Sciatic nerve (tissue), 1 donor: ENCODE measurements around the genes SNX27 and TDRKH.

DNA sequence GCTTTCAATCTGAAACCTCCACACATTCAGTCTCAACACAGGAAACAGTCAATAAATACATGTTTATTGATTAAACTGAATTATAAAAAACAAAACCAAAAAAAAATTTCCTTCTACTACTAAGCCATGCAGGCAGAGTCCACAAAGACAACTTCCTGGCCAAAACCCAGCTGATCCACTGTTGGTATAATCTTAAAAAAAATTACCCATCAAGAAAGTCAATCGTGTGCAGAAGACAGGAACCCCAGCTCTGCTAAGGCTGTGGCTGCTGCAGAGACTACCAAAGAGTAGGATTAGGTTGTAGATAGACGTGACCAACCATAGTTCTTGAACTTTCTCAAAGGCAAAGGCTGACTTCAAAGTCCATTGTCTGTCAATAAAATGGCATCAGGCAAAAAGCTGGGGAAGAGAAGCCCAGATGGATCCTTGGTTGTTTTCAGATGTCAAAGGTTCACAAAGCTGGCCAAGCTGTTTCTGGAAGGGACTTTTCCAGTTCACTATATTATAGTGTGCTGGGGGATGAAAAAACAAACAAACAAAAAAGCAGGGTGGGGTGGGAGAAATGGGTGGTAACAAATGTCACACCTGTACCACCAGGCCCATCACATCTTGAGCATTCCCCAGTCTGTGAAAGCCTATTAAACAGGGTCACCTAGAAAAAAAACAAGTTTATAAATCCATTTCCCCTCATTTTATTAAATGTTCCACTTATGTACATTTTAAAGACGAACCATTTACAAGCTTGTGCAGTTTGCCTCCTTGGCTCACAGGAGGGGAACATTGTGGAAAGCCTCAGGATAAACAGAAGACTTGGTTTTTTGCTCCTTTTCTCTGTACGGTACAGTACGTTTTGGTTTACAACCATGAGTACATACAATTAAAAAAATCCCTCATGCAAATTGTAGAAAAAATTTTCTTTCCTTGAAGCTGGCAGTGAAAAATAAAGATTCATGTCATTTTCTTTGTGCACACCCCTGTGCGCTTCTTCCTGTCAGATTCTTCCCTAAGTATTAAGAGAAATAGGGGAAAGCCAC lies 3.6 kb downstream of the PSMB4 start:
- PRO-cap = no peak

DNA sequence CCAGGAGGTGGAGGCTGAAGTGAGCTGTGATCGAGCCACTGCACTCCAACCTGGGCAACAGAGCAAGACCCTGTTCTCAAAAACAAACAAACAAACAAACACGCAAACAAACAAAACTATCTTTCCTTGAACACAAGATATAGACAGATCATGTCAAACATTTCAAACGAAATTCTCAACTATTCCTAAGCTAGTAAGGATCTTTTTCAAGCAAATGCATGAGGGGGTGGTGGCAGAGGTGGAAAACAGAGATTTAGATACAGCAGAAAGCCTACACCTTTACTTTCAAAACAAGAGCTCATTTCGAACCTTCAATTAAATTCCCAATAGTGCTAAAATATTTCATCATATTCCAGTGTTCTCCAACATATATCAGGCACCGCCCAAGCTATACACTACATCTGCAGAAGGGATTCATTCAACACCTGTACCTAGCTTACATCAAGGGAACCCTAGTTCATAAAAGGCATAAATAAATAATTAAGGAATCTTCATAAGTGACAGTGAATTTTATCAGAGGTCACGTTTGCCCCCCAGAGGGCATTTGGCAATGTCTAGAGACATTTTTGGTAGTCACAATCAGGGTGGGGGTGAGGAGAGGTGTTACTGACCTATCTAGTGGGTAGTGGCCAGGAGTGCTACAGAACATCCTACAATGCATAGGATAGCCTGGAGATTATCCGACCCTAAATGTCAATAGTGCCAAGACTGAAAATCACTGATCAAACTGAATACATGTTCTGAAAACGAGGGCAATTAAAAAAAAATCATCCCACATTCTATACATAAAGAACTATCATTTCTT lies 10.3 kb downstream of the POGZ start:
- PRO-cap = no peak

GRCh38 chr1:151459745-151460134 lies 446 bp upstream of the POGZ start:
- PRO-cap = no peak

DNA sequence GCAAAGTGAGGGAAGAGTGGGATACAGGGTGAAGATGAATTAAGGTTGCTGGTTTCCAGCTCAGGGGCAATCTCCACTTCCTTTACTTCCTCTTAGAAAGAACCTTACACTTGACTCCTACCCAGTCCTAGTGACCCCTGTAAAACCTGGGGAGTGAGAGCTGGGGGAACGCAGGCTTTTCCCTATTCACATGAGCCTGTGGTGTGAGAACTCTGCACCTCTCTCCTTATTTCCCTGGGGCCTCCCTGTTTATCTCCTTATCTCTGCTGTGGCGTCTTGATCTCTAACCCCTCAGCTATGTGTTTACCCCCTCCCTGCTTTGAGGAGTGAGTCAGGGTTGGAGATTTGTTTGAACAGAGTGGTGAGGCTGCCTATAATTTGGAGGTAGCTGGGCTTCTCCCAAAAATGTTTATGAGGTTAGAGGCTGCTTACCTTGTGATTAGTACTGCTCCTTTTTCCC lies 8.6 kb downstream of the TUFT1 start:
- PRO-cap = no peak

- PRO-cap = bidirectional peak, plus-strand start at chr1:151612050, minus-strand start at chr1:151611868; unidirectional peak, plus-strand start at chr1:151612287; bidirectional peak, plus-strand start at chr1:151612448, minus-strand start at chr1:151612401; unidirectional peak, plus-strand start at chr1:151612448
Observed at GRCh38 chr1:151611671-151612663, at the start of gene SNX27. TSS of gene SNX27 (plus strand) at chr1:151612050.

- PRO-cap = no peak
Observed at GRCh38 chr1:151620248-151620780, 8.5 kb downstream of the SNX27 start.

DNA sequence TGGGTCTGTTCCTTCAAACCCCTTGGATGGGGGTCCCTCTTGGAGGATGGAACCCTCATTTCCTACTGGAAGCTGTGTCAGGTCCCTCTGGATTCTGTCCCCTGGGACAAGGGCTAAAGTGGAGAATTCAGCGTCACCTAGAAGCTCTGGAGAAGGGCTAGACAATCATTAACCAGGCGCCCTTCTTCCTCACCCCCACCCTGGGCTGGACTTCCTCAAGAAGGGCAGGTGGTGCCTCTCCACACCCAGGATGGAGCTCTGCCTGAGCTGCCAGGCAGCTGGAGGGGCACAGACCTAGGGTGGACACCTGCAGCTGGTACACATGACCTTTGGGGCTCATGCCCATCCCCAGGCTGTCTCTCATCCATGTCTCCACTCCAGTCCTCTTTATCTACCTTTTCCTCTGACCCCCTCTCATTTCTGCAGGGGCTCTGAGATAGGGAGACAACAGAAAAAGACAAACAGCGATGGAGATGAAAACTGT lies 3.5 kb downstream of the CELF3 start:
- PRO-cap = no peak

DNA sequence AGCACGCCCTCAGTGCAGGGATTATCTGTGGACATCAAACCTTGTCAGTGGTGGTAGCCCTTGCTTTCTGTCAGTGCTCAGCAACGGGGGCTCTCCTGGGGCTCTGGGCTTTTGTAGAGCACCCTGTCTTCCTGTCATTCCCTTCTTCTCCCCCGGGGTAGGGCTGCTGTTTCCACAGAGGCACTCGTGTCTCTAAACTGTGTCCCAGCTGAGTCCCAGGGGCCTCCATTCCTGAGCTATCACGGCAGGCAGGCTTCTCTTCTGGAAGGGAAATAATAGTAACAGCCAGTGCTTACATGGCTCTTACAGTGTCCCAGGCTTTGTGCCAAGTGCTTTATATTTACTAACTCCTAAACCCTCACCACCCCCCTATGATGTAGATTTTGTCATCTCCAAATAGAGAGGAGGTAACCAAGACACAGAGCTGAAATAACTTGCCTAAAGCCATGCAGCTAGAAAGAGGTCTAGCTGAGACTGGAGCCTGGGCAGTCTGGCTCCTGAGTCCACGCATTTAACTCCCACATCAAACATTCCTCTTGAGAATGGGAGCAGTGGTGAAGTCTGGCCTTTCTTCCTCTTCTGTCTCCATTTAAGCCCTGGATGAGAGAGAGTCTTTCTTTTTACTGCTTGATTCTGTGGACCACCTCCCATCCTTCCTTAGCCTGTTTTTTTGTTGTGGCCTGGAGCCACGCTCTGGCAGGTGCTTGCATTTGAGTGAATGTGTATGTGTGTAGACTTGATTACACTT lies 1.5 kb upstream of the CELF3 start:
- PRO-cap = no peak

GRCh38 chr1:151790079-151790278 lies 321 bp downstream of the TDRKH start:
- PRO-cap = no peak

GRCh38 chr1:151790322-151790612 lies at the start of gene TDRKH:
TSS of gene TDRKH (minus strand) at chr1:151790500.
- PRO-cap = bidirectional peak, plus-strand start at chr1:151790856, minus-strand start at chr1:151790488

- PRO-cap = no peak
Observed at GRCh38 chr1:151898487-151899194, 10.7 kb downstream of the THEM4 start.

GRCh38 chr1:151970699-151970998 lies 23.0 kb downstream of the S100A10 start:
- PRO-cap = no peak

DNA sequence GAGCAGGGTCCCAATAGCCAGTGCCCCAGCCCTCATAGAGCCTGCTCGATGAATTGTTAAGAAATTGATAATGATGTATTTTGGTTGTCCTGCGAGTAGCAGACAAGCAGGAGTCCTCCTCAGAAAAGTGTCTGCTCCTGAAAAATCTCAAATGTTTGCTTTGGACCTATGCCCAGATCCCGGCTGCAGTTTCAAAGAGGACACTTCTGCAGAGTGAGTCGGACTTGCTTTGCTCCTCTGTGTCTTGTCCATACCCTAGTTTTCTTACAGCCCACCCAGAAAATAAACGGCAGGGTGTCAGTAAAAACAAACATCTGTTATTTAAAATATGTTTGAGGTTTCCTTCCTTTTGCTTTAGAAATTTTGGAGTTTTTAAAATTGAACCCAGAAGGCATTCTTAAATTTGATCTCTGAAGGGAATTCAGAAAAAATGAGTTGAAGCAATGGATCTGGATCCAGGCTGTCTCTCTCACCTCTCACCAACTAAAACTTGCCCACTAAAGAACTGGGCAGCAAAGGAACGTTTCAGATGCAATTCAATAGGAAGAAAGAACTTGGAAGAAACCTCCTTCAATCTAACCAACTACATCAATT lies 2.7 kb downstream of the S100A10 start:
- PRO-cap = unidirectional peak, plus-strand start at position 203 of the sequence

- PRO-cap = no peak
Observed at GRCh38 chr1:151991424-151992086, 2.1 kb downstream of the S100A10 start.

- PRO-cap = no peak
Observed at GRCh38 chr1:152028951-152029539, 7.8 kb downstream of the S100A11 start.

DNA sequence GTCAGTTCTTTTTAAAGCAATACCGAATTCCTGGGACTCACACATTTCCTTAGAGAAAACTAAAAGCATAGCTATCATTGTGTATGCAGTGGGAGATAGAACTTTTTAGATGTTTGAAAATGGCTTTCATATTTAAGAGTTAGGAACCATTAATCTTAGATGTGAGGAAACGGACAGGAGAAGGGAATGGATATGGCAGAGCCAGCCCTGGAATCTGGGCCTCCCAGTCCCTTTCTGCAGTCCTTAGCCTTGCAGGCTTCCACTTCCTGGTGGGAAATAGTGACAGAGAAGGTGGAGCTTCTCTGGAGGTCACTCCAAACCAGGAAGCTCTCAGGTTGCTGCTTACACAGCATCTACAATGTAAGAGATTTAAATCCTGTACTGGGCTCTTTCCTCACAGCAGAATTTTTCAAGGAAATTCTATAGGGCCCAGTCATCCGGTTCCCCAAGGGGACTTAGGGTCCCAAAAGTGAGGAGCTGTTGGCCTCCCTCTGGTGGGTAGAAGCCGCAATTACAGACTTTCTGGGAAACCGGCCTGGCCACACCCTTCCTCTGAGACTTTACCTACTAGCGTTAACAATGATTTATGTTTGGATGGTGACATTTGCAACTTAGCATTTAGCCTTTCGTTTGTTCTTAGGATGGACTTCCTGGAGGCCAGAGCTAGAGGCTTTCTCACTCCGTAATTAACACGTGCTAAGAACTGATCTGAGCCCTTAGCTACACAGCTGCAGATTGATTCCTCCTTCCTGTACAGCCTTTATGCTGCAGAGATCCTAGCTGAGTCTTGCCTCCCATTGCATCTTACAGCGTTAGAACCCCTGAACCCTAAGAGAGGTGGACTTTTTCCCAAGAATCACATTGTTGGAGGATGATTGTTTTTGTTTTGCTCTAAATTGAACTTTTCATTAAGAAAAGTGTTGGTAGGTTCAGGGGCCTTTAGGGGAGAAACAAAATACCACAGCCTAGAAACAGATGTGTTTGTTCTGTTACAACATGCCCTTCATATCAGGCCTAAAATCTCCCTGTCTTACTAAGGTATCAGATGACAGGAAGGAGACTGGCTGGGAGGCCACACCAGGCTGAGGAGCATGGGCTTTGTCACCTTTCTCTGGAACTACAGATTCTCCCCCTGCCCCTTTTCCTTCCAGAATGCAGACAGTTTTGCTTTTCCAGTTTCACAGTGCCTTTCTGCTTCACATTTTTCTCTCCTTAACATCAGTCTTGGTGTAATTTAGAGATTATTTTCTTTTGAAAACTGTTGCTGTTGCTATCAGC lies 2.1 kb downstream of the S100A11 start:
- PRO-cap = bidirectional peak, plus-strand start at position 542 of the sequence, minus-strand start at position 216 of the sequence; bidirectional peak, plus-strand start at position 699 of the sequence, minus-strand start at position 557 of the sequence; bidirectional peak, plus-strand start at position 1,044 of the sequence, minus-strand start at position 1,007 of the sequence

DNA sequence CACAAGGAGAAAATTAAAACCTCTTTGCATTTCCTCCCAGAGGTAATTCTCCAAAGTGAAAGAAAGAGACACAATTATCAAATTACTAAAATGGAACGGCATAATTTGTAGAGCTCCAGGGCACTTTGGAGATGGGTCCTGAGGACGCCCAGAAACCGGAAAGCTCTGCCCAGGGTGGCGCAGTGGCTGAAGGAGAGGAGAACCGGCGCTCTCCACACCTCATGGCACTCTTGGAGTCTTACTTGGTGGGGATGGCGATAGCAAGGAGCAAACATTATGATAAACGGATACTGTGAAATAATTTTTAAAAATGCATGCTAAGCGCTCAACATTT lies 1.3 kb downstream of the S100A11 start:
- PRO-cap = no peak

DNA sequence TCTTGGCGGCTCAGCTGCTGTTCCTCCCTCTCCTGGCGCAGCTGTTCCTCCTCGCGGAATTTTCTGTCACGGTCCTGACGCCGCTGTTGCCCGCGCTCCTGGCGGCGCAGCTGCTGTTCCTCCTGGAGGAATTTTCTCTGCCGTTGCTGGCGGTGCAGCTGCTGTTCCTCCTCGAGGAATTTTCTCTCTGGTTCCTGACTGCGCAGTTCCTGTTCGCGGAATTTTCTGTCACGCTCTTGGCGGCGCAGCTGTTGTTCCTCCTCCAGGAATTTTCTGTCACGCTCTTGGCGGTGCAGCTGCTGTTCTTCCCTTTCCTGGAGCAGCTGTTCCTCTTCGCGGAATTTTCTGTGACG lies 6.8 kb downstream of the TCHH start:
- PRO-cap = no peak

DNA sequence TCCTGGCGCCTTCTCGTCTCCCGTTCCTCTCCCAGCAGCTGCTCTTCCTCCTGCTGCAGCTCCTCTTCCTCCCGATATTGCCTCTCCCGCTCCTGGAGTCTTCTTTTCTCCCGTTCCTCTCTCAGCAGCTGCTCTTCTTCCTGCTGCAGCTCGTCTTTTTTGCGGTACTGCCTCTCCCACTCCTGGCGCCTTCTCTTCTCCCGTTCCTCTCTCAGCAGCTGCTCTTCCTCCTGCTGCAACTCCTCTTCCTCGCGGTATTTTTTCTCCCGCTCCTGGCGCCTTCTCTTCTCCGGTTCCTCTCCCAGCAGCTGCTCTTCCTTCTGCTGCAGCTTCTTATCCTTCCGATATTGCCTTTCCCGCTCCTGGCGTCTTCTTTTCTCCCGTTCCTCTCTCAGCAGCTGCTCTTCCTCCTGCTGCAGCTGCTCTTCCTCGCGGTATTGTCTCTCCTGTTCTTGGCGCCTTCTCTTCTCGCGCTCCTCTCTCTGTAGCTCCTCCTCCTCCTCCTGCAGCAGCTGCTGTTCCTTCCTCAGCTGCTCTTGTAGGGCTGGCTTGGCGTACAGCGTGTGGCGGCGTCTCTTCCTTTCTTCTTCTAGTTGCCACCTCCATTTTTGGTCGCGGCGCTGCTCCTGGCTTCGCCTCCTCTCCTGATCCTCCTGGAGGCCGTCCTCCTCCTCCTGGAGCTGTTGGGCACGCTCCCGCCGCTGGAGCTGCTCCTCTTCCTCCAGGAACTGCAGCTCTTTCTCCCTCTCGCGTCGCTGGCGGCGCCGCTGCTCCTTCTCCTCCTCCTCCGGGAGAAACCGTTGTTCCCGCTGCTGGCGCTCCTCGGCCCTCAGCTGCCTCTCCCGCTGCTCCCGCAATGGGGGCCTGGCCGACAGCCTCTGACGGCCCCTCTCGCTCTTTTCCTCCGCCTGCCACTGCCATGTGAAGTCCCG lies 5.0 kb downstream of the TCHH start:
- PRO-cap = no peak

DNA sequence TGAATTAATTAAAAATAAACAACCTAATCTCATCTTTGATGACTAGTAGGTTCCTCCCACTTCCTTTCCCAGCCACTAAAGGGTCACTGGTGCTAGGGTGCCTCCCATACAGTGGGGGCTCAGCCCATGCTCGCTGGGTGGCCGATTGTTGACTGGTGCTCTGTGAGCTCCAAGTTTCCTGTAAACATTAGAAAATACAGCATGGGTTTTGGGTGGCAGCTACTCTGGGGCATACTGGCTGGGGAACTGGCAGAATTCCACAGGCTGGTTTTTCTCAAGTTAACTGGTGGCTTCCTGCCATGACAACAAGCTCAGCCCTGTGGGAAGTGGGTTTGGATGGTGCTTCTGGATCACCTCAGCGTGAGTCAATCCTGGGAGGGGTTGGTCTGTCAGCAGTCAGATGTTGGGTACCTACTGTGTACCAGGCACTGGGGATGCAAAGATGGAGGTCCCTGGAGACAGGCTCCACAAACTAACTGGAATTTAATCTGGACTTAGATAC lies 28.7 kb upstream of the CRNN start:
- PRO-cap = no peak